Breast epithelium (tissue), 2 donors: ENCODE measurements around a stretch of chr4.

GRCh38 chr4:150761309-150762179 is 179.6 kb downstream of the MAB21L2 start:
- PRO-cap = no peak
- RAMPAGE, long total RNA, 2 experiments = no peak in any of the 2 experiments

GRCh38 chr4:150851860-150852308 is 163.2 kb downstream of the LRBA start:
- PRO-cap = no peak
- RAMPAGE, long total RNA, 2 experiments = no peak in any of the 2 experiments

- PRO-cap = no peak
- RAMPAGE, long total RNA, 2 experiments = no peak in any of the 2 experiments
These were observed 75.6 kb downstream of the RPS3A start for GRCh38 chr4:151174778-151175746.

- PRO-cap = no peak
- RAMPAGE, long total RNA, 2 experiments = no peak in any of the 2 experiments
These were observed 1.3 kb upstream of the FHIP1A start for GRCh38 chr4:151407412-151408291.

- PRO-cap = no peak
- RAMPAGE, long total RNA, 2 experiments = no peak in any of the 2 experiments
These were observed 56.8 kb downstream of the FHIP1A start for GRCh38 chr4:151465639-151466292.

DNA sequence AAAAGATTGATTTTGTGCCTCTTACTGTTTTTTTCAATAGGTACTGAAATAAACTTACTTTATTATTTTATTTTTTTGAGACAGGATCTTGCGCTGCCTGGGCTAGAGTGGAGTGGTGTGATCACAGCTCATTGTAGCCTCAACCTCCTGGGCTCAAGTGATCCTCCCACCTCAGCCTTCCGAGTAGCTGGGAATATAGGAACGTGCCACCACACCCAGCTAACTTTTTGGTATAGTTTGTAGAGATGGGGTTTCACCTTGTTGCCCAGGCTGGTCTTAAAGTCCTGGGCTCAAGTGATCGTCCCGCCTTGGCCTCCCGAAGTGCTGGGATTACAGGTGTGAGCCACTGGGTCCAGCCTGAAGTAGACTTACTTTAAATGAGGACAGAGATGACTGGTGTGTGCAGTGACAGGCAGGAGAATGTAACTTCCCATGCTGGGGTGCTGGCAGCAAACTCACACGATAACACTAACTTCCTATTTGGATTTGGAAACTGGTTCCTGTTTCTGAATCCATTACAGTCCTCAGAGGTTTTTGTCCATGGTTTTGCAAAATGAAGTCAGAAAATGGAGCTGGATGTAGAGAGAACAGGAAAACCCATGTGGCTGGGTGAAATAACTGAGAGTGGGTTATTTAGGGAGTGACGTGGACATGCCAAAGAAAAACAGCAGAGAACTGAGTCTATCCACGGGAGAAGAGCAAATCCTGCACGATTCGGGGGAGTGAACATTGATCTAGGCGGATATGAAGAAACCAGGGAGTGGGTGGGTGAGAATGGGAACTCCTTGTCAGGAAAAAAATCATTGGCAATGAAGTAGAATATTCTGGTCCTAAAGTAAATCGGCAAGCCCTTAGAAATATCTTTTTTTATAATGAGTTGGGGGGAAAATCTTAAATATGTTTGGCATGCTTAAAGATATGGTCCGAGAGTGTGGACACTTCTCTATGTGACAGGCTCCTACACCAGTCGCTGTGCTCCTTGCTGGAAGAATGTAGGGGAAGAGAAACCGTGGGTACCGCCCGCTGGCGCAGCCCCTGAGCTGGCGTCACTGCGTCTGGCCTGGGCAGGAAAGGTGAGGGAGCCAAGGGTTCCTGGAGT is 95.5 kb downstream of the GATB start:
- PRO-cap = no peak
- RAMPAGE, long total RNA, 2 experiments = no peak in any of the 2 experiments

- PRO-cap = no peak
- RAMPAGE, long total RNA, 2 experiments = no peak in any of the 2 experiments
These were observed 77.5 kb downstream of the GATB start for GRCh38 chr4:151683208-151683762.

DNA sequence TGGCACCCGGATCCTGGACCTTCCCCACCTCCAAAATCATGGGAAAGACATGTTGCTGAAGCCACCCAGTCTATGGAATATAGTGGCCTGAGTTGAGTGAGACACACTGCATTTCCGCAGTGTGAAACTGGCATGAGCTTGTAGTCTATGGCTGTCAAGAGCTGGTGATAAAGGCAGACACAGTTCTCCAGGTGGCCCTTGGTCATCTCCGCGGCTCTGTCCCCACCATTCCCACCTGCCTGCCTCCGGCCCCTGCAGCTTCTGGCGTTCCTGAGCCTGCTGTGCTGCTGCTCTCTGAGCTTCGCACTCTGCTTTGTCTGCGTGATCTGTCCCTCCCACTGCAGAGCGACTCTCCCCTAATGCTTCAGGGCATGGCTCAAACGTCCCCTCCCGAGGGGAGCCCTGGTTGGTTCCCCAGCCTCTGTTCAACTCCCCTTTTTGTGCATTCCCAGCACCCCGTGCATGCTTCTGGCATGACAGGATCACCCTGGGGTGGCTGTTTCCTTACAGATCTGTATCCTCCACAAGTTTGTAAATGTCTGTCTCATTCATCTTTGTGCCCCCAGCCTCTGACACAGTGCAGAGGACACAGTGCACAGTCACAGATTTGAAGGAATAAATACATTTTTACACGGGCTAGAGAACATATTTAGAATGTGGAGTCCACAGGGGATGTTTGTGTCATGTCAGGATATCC is 72.8 kb downstream of the GATB start:
- PRO-cap = no peak
- RAMPAGE, long total RNA, 2 experiments = no peak in any of the 2 experiments

DNA sequence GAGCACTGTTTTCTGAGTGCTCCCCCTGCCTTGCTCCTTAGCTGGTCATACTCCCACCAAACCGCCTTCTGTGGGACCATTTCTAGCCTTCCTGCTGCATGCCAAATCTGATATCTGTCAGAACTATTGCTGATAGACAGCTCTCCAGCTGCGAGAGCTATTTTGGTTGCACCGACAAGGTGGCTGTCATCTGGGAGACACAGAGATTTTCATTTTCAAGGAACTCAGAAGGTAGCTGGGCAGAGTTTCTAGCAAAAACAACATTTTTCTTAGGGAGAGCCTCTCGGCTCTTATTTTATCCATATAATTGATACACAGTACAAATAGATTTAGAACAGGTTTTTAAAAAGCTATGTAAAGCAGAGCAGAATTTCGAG is 2.6 kb upstream of the GATB start:
- PRO-cap = no peak
- RAMPAGE, long total RNA, 2 experiments = no peak in any of the 2 experiments

GRCh38 chr4:151806598-151806902 is 45.7 kb upstream of the GATB start:
- PRO-cap = no peak
- RAMPAGE, long total RNA, 2 experiments = no peak in any of the 2 experiments

DNA sequence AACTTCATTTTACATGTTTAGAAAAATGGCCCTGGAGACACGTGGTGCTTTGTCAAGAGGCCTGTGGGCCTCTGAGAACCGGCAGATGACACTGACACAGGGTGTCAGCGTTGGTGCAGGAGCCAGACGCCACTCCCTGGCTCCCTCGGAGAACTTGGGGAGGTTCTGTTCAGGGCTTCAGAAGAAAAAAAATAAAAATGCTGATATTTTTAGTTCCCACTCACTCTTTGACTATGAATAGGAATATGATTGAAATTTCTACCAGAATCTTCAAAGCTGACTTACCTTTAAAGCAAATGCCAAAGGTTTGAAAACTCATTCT is 190.9 kb upstream of the GATB start:
- PRO-cap = no peak
- RAMPAGE, long total RNA, 2 experiments = no peak in any of the 2 experiments

- PRO-cap = no peak
- RAMPAGE, long total RNA, 2 experiments = no peak in any of the 2 experiments
These were observed 204.2 kb upstream of the GATB start for GRCh38 chr4:151964993-151965444.

- PRO-cap = no peak
- RAMPAGE, long total RNA, 2 experiments = no peak in any of the 2 experiments
These were observed 3.5 kb downstream of the FBXW7 start for GRCh38 chr4:152532096-152533166.

- PRO-cap = no peak
- RAMPAGE, long total RNA, 2 experiments = no peak in any of the 2 experiments
These were observed 525 bp downstream of the FBXW7 start for GRCh38 chr4:152535440-152535693.

- PRO-cap = no peak
- RAMPAGE, long total RNA, 2 experiments = no peak in any of the 2 experiments
These were observed 54.4 kb upstream of the FBXW7 start for GRCh38 chr4:152590090-152590828.

DNA sequence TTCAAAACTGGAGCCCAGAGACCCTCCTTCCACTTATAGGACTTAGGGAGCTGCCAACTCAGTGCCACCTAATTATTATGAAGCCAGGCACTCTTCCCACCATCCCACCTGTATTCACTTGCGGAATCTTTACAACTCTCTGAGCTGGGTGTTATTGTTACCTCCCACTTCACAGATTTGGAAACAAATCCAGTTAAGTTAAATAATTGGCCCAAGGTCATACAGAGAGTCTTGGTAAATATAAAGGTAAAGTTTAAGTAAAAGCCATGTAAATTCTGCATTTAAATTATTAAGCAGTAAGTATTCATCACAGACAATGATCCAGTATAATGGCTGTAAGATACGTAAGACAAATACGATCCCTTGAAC is 42.1 kb downstream of the TIGD4 start:
- PRO-cap = no peak
- RAMPAGE, long total RNA, 2 experiments = no peak in any of the 2 experiments

GRCh38 chr4:152937082-152937951 is 1.2 kb downstream of the FHDC1 start:
- PRO-cap = bidirectional peak, plus-strand start at chr4:152937763, minus-strand start at chr4:152937680
- RAMPAGE, long total RNA, 2 experiments = no peak in any of the 2 experiments

GRCh38 chr4:152937952-152938571 is 1.9 kb downstream of the FHDC1 start:
- PRO-cap = no peak
- RAMPAGE, long total RNA, 2 experiments = no peak in any of the 2 experiments

- PRO-cap = no peak
- RAMPAGE, long total RNA, 2 experiments = no peak in any of the 2 experiments
These were observed 76.3 kb upstream of the TRIM2 start for GRCh38 chr4:153127791-153128435.

GRCh38 chr4:153152793-153154034 is 51.0 kb upstream of the TRIM2 start:
- PRO-cap = bidirectional peak, plus-strand start at chr4:153153471, minus-strand start at chr4:153153416
- RAMPAGE, long total RNA, 2 experiments = no peak in any of the 2 experiments